Mesenchymal stem cell of Wharton's jelly (primary cell): Measurements from ENCODE around the gene ODC1.

- CAGE, long polyA plus RNA = no peak
Observed at GRCh38 chr2:9779853-9780377, 63.4 kb upstream of the TAF1B start.

DNA sequence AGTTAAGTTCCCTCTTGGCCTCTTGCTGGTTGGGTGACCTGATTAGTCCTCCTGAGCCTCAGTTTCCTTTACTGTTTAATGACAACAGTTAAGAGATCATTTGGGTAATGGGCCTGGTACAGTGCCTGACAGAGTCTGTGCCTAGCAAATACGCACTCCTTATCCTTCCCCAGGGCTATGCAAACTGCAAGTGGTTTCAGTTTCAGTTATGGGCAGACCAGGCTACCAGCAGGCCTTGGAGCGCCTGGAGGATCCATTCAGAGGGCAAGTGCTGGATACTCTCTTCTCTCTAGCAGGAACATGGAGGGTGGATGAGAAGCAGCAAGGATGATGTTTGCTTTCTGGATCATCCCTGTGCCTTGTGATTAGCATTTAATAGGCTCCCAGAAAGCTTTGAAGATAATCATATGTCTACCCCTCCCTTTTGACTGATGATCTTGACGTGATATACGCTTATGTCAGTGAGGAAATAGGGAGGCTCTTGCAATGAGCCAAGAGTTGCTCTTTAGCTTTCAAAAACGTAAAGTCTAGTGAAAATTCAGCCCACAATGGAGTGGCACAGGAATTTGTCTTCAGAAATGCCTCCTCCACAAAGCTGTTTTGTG lies 12.4 kb upstream of the TAF1B start:
- CAGE, long polyA plus RNA = no peak

GRCh38 chr2:9934819-9935497 lies 16.5 kb upstream of the GRHL1 start:
- CAGE, long polyA plus RNA = no peak

- CAGE, long polyA plus RNA = no peak
Observed at GRCh38 chr2:9951876-9952120, 305 bp downstream of the GRHL1 start.

DNA sequence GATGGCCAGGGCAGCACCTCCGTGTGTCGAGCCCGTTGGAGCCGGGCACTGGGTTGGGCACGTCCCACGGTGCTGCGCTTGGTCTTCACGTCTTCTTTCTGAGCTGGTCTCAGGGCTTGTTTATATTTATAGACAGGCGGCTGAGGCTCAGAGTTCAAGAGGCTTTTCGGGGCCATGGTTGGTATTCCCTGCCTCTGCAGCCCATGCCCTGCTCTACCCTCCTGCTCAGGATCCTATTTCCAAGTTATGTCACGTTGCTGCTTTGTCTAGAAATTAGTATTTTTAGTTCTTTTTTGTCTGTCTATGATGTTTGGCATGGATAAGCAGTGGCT lies 44.0 kb upstream of the KLF11 start:
- CAGE, long polyA plus RNA = no peak

DNA sequence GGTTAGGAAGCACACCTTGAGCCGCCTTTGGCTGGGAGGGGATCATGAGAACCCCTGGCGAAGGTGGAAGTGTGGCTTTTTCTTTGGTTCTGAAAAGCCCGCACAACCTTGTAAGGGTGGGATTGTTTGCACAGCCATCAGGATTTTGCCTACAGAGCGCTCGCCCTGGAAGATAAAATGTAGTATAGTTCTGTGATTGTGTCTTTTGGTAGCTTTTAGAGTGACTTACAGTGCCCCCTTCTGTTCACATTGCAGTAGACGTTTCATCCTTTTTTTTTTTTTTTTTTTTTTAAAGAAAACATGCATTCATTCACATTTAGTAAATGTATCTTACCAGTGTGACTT lies 5.3 kb downstream of the KLF11 start:
- CAGE, long polyA plus RNA = no peak

DNA sequence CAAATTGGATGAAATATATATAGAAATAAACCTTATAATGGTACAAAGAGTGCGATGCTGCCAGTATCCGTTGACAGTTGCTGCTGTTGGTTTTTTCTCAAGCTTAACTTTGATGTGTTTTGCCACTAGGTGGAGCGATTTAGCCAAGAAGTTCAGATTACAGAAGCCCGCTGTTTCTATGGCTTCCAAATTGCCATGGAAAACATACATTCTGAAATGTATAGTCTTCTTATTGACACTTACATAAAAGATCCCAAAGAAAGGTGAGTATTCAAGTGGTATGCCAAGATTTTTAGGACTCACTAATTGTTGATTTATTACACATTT lies 2.0 kb downstream of the RRM2 start:
- CAGE, long polyA plus RNA = no peak

DNA sequence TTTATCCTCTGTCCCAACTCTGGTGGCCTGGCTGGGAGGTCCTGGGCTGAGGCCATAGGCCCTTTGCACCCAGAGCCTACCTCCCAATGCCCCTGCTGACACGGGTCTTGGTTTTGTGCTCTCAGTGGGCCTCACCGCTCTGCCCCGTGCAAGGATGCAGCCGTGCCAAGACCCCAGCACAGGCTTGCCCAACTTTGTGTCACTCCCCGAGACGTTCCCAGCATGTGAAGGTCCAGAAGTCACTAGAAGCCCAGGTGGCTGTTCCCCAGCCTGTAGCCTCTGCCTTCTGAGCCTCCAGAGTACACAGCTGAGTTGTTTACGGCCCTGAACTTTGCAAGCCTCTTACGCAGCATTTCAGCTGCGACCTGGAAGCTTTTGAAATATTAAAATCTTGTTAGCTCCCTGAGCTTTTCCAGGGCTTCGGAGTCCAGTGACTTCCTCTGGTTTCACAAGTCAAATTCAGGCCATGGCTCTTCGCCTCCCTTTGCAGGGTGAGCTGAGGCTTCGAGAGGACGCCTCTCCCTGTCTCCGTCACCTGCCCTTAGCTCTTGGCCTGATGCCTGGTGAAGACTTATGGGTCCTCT lies 76.7 kb upstream of the HPCAL1 start:
- CAGE, long polyA plus RNA = no peak

DNA sequence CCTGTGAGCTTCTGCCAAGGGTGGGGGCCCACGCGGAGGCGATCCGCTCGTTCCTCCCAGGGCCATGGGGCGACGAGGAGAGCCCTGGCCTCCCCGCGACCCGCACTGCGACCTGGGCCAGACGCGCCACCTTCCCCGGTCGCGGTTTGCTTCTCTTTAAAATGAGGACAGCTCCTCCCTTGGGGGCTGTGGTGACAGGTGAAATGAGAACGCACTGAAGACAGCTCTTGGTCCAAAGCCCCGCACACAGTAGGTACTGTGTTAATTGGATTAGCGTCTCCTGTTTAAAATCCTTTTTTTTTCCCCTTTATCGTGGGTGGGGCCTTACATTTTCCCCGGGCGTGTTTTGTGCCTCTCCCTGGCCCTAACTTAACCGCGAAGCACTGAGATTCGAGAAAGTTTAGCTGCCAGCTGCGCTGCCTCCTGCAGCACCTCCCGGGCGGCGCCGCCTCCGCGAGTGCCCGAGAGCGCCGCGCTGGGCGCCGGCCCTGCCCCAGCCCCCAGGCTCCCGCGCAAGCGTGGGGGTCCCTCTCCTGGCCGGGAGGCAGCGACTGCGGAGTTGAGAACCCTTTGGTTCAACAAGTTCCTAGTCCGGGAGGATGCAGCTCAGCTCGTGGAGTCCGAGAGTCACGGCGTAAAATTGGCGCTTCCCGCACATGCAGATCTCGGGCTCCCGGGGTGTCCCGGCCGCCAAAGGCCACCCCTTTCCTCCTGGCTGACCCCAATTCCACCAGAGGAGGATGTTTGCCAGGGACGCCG lies 1.2 kb downstream of the HPCAL1 start:
- CAGE, long polyA plus RNA = no peak

GRCh38 chr2:10324102-10324756 lies 21.5 kb downstream of the HPCAL1 start:
- CAGE, long polyA plus RNA = no peak

DNA sequence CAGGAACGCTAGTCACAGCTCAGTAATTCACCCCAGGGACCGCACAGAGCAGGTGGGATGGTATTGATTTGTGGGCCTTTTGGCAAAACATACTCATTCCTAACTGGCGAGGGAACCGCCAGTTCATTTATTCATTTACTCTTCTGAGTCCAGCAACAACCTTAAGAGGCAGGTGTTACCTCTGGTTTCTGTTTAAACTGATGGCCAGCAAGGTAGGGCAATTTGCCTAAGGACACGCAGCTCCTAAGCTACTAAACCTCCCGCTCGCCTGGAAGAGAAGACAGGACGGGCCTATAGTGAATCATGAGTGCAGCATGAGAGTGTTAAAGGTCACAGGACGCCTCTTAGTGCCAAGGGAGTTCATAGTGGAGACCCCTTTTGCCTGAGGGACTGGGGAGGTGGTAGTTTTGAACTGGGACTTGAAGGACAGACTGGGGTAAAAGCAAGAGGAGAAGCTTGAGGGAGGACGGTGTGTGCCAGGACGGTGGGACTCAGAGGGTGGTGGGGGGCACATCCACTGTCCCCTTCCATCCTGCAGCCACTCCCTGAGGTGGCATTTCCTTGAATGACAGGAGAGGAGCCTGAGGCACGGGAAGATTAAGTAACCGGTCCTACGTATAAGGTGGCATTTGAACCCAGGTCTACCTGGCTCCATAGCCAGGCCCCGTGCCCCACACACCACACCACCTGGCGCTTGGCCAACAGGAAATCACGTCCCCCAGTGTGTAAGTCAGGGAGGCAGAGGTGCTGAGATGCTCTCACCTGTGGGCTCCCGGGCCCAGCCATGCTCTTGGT lies 53.5 kb downstream of the HPCAL1 start:
- CAGE, long polyA plus RNA = no peak

DNA sequence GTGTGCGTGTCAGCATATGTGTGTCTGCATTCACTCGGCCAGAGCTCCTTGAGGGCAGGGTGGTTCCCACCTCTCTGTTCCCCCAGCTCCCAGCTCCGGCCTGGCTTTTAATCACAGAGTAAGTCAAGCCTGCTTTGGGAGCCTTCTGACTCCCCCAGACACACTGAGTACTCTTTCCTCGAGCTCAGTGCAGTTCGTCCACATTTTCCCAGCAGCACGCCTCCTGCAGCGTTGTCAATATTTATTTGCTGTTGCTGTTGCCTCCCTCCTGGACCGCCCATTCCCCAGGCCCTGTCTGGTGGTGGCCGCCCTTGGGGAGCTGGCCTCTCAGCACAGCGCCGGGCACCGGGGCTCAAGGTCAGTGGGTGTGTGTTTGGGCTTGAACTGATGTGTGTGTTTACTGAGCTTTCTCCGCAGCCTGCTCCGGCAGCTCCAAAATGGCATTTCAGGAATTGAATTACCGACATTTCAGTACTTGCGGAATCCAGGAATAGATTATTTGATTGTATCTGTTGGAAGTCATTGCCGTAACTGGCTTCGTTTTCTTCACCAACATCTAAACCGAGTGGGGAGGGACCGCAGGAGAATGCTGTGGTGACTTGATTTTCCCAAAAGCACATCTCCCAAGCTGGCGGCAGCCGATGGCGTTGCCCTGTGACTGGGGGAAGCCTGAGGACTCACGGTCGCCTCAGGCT lies 65.8 kb downstream of the HPCAL1 start:
- CAGE, long polyA plus RNA = no peak

DNA sequence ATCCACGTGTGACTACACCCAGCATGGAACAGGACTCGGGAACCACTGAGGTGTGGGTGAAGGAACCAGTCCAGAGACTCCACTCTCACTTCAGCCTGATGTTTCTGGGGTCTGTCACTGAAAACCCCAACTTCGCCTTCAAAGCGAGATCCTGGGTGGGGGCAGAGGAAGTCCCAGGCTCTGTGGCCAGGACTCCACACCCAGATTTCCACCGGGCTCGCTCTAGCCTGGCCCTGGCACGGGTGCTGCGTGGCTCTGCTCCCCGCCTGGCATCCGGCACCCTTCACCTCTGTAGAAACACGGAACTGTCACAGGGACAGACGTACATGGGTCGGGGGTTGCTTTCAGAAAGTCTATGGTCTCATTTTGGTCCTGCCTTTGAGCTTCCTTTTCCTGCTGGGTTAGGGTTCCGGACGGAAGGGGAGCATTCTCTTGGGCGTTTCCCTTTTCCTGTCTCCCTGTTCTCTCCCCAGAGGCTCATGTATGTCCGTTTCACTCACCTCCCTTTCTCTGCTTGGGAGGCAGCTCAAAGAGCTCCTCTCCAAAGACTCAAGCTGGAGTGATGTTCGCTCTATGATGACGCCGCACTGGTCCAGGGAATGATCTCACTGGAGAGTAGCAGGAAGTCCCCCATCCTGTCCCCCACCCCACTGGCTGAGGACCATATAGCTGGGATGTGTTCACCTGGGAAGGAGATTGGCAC lies 41.5 kb downstream of the ODC1 start:
- CAGE, long polyA plus RNA = no peak

DNA sequence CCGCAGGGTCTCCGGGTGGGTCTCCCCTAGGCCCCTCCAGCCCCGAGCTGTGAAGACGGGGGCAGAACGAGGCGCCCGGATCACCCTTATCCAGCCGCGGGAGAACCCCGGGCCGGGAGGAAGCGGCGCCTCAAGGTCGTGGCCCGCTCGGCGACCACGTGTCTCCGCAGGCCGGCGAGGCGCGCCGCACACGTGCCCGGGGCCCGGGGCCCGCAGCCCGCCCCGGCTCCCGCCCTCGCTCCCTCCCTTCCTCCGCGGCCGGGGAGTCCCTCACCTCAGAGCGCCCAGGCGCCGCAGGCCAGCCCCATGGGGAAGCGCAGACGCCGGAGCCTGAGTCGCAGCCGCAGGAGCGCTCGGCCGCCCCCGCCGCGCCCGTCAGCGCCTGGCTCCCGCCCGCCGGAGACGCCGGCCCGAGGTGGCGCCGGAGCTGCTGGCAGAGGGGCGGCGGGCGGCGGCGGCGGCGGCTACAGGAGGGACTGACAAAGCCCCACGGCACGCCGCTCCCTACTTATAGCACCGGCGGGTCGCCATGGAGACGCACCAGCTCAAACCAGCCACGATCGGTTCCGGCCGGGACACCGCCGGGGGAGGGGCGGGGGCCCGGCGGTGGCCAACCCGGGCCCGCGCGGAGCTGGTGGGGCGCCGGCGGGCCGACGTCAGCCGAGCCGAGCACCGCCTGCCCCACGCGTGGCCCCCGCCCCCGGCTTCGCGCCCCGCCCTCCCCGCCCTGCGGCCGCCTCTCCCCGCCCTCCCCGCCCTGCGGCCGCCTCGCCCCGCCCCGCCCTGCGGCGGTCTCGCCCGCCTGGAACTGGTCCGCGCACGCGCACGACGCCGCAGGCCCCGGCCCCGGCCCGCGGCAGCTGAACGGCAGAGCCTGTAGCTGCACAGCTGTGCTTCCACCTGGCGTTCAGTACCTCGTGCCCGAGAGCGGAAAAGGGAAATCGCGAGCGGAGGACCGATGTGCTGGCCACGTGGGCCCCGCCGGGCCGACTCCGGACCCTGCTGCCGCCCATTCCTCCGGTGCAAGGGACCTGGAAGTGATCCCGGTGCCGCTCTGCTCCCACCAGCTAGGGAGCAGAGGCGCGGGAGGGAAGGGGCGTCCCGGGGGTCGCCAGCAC lies at the start of gene ODC1:
Gene ODC1, minus strand, starts transcription at position 481 of the 1,118 bp plus-strand sequence.
- CAGE, long polyA plus RNA = start-site peak on the minus strand centred at position 515 of the sequence, 75 bp wide, 3,323 and 3,246 reads in 2 replicates

DNA sequence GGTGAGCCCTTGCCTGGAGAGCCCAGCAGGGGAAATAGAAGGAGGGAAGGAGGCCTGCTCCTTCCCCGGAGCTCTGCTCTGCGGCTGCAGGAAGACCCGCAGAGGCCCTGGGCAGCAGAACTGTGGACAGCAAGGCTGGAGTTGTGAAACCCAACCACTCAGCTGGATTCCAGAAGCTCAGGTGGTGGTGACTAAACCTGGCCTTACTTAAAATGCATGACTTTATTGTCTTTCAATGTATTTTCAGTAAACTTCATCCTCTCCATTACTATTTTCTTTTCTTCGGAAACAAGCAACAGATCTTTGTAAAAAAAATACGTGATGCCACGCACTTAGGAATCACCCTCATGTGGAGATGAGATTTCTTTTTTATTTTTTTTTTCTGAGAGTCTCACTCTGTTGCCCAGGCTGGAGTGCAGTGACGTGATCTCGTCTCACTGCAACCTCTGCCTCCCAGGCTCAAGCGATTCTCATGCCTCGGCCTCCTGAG lies 2.4 kb upstream of the ODC1 start:
- CAGE, long polyA plus RNA = no peak

GRCh38 chr2:10477484-10477902 lies 29.4 kb upstream of the ODC1 start:
- CAGE, long polyA plus RNA = no peak

DNA sequence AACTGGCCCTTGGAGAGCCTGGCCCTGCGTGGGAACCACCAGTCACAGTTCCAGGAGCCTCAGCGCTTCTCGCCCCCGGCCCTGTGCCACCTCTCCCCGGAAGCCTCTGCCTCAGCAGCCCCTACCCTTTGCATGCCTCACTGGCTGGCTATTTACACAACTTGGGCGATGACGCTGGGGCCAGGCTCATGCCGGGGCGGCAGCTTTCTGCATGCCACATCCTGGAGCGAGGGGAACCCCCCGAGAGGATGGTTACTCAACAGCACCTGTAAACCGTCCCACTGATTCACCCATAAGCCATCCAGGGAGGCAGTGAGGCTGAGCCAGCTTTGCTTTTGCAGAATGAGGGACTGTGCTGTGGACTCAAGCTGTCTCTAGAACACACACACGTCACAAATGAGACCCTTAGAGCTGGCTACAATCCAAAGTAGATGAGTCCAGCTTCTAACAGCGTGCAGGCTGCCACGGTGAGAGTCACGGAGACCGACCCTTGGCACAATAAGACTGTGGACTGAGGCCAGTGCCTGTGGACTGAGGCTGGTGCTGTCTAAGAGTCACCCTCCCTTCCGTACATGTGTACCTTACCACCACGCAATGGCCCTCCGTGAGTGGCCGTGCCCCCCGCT lies 45.6 kb upstream of the ODC1 start:
- CAGE, long polyA plus RNA = no peak

DNA sequence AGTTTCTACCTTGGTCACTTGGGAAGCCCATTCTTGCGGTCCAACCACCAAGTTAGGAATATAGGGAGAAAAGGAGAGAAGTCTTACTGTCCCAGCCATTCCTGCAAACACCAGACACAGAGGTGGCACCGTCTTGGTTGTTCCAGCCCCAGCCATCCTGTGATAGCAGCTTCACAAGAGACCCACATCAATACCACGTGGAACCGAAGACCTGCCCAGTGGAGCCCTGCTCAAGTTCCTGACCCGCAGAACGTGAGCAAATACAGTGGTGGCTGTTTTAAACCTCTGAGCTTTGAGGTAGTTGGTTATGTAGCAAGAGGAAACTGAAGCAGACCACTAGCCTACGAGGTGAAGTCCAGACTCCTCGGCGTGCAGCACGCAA lies 96.0 kb upstream of the ODC1 start:
- CAGE, long polyA plus RNA = no peak

DNA sequence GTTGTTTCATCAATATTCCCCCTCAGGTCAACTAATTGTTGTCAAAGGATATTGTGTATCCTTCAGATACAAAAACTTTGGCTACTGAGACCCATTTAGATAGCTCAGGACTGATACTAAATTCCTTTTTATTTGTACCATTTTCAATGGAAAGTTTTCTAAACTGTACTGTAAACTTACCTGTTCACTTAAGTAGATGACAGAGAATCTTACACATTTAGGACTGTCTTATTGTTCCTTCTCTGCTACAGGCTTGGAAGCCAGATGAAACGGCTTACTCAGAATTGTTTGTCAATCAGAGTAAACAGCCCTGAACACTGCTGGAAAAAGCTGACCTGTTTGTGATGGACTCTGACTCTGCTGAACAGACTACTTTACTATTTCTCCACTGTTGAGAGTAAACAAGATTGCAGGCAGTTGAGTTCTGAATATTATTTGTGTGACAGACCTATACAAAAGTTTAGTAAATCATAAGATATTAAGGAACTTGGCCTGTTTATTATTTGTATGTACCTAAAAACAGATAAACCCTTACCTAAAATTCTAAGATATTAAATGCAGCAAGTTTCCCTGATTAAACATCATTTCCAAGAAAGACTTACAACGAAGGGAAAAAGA lies 99.1 kb downstream of the NOL10 start:
- CAGE, long polyA plus RNA = no peak

DNA sequence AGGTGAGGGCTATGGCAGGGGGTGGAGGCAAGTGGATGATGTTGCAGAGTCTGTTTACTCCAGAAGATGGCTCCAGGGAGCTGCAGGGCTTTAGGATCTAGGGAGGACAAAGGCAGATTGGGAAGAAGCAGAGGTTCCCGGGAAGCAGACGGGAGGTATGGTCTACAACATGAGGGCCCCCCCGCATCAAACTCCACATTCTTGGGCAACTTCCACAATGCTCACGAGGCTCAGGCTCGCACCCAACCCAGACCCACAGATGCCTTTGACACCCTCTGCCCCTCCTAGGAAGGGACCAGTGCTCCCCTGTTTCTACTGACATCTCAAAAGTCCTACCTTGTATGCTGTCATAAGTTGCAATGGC lies 12.0 kb upstream of the ATP6V1C2 start:
- CAGE, long polyA plus RNA = no peak